Endothelial cell of umbilical vein (primary cell): ENCODE measurements around a stretch of chr7.

DNA sequence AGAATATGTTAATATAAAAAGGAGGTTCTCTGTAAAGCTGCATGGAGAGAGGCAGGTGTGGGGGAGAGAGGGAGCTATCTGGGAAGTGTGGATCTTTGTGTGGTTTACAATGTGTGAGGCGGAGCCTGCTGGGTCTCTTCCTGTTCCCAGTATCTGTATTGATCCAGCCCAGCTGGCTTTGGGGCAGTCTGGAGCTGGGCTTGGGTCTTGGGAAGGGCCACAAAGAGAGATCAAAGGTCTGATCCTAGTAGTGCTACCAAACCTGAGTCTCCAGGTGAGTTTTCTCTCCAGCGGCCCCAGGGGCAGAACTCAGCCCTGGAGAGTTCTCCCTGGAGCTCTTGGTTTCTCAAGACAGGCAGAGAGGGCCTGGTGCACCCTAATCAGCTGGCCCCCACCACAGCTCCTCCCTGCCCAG lies 3.5 kb upstream of the MNX1 start:
- PRO-cap = no peak
CAGE:
- cytosol, long polyA minus RNA = no peak
- cytosol, long polyA plus RNA = no peak
- long polyA plus RNA = no peak
- nucleus, long polyA minus RNA = no peak
- nucleus, long polyA plus RNA = no peak

DNA sequence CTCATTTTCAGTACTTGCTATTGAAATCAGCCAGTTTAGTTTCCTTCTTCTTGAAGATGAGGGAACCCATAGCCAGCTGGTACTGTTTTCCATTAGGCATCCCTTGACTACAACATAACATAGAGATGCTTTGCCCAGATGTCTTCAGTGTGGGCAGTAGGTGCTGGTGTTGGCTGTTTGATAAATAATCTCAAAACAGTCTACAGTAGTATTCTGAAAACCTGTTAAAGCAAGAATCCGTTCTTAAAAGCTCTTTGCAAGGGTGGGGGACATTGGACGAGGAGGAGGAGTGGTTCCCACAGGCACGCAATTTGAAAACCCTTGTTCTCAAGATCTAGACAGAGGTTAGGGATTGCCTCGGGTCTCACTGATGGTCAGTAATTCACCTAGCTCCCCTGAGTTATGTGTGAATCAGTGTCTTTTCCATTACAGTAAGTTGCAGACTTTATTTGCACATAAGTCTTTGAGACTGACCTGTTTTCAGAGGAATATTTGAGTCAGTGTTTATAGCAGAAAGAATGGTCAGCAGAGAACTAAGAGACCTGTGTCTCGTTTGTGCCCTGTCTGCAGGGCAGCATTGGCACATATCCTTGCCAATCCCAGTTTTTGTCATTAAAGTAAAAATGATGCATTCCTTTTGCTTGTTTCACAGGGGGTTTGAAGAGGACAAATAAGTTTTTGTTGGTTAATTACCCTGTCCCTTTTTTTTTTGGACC lies 66.1 kb downstream of the UBE3C start:
- PRO-cap = no peak
CAGE:
- cytosol, long polyA minus RNA = no peak
- cytosol, long polyA plus RNA = no peak
- long polyA plus RNA = no peak
- nucleus, long polyA minus RNA = no peak
- nucleus, long polyA plus RNA = no peak

DNA sequence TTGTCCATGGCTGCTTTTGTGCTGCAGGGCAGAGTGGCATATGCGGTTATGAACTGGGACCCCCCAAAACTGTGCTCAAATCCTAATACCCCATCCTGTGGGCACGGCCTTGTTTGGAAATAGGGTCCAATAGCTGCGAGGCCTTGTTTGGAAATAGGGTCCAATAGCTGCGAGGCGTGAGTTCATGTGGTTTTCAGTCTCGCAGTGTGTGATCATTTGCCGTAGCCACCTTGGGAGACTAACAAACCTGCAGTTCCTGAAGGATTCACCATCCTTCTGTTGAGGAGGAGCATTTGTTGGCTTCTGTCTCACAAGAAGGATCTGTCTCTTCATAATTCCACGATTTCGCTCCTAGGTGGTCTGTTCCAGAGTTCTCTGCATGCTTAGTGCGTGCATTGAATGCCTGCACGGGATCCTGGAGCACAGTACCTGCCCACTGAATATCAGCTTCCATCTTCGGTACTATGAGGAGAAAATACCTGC lies 89.0 kb upstream of the DNAJB6 start:
- PRO-cap = no peak
CAGE:
- cytosol, long polyA minus RNA = no peak
- cytosol, long polyA plus RNA = no peak
- long polyA plus RNA = no peak
- nucleus, long polyA minus RNA = no peak
- nucleus, long polyA plus RNA = no peak

GRCh38 chr7:157278932-157280321 lies 57.4 kb upstream of the DNAJB6 start:
- PRO-cap = bidirectional peak, plus-strand start at chr7:157279241, minus-strand start at chr7:157279452; bidirectional peak, plus-strand start at chr7:157279591, minus-strand start at chr7:157279726; unidirectional peak, minus-strand start at chr7:157279937
CAGE:
- cytosol, long polyA minus RNA = no peak
- cytosol, long polyA plus RNA = no peak
- long polyA plus RNA = no peak
- nucleus, long polyA minus RNA = no peak
- nucleus, long polyA plus RNA = no peak

GRCh38 chr7:157337816-157338510 lies 1.2 kb downstream of the DNAJB6 start:
- PRO-cap = unidirectional peak, minus-strand start at chr7:157338022
CAGE:
- cytosol, long polyA minus RNA = no peak
- cytosol, long polyA plus RNA = no peak
- long polyA plus RNA = no peak
- nucleus, long polyA minus RNA = no peak
- nucleus, long polyA plus RNA = no peak

GRCh38 chr7:157375007-157375431 lies 38.2 kb downstream of the DNAJB6 start:
- PRO-cap = no peak
CAGE:
- cytosol, long polyA minus RNA = no peak
- cytosol, long polyA plus RNA = no peak
- long polyA plus RNA = no peak
- nucleus, long polyA minus RNA = no peak
- nucleus, long polyA plus RNA = no peak

GRCh38 chr7:157377265-157377602 lies 40.4 kb downstream of the DNAJB6 start:
- PRO-cap = no peak
CAGE:
- cytosol, long polyA minus RNA = no peak
- cytosol, long polyA plus RNA = no peak
- long polyA plus RNA = no peak
- nucleus, long polyA minus RNA = no peak
- nucleus, long polyA plus RNA = no peak

DNA sequence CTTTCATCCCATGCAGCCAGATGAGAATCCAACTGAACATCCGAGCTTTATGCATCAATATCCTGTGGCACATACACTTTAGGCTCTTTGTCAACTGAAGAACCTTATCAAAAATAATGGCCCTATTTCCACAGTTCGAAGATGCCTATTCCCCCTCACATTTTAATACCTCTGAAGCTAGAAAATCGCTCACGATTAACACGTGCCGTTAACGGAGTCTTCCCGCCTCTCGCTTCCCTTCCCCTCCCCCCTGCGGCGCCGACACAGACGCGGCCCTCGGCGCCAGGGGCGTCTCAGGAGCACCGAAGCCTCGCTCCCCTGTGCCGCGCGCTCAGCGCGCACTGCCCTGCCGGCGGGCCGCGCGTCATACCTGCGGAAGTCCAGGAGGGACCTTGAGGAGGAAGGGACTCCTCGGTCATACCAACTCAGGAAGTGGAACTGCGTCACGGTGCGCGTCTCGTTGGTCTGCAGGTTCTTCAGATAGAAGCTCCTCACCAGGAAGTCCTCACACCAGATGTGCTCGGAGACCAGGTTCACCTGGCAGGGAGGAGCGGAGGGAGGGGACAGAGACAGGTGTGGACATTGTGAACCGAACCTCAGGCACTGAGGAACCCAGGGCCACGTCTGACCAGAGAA lies 239.6 kb downstream of the DNAJB6 start:
- PRO-cap = no peak
CAGE:
- cytosol, long polyA minus RNA = no peak
- cytosol, long polyA plus RNA = no peak
- long polyA plus RNA = no peak
- nucleus, long polyA minus RNA = no peak
- nucleus, long polyA plus RNA = no peak

DNA sequence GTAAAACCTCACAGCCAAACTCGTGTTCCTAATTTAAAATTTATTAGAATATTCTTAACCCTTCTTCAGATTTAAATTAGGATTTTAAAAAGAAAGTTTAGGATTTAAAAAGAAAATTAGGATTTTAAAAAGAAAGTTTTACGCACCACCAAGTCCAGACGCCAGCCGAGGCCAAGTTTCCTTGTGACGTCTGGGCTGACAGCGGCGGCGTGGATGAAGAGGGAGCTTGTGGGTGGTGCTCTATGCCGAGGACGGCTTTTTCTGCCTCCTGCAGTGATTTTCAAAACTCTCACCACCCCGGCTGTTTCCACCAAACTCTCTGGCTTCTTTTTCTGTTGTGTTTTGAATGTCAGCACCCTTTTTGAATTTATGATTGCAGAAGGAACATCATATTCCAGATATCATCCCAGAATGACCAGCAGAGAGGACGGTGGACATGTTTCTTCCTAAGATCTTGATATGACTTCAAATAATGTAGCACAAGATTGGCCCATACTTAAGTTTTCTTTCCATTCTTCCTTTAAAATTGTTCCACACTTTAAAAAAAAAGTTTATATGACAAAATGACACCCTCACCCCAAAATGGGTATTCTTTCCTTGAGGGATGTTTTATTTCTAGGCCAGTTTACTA lies 253.0 kb downstream of the DNAJB6 start:
- PRO-cap = no peak
CAGE:
- cytosol, long polyA minus RNA = no peak
- cytosol, long polyA plus RNA = no peak
- long polyA plus RNA = no peak
- nucleus, long polyA minus RNA = no peak
- nucleus, long polyA plus RNA = no peak

DNA sequence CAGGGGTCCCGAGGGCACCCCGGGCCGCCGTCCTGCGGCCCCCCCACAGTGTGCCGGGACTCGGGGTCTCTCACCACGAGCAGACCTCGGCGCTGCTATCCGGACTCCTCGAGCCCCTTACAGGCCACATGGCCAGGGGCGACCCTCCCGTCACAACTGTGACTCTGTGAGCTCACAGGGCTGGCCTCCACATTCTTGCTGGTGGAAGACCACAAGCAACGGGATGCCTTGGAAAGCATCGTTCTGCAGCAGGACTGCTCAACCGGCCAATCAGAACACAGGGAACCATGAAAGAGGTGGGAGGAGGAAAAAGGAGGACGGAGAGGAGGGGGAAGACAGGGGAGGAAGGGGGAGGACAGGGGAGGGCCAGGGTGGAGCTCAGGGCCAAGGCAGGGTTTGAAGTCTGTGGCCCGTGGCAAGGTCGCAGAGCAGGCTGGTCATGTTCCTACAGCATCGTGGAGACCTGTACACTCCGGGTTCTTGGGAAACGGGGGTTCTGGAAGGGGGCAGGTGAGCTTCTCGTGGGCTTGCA lies 277.1 kb downstream of the DNAJB6 start:
- PRO-cap = no peak
CAGE:
- cytosol, long polyA minus RNA = no peak
- cytosol, long polyA plus RNA = no peak
- long polyA plus RNA = no peak
- nucleus, long polyA minus RNA = no peak
- nucleus, long polyA plus RNA = no peak

- PRO-cap = no peak
CAGE:
- cytosol, long polyA minus RNA = no peak
- cytosol, long polyA plus RNA = no peak
- long polyA plus RNA = no peak
- nucleus, long polyA minus RNA = no peak
- nucleus, long polyA plus RNA = no peak
These were observed 569.2 kb downstream of the DNAJB6 start for GRCh38 chr7:157906018-157906400.

- PRO-cap = no peak
CAGE:
- cytosol, long polyA minus RNA = no peak
- cytosol, long polyA plus RNA = no peak
- long polyA plus RNA = no peak
- nucleus, long polyA minus RNA = no peak
- nucleus, long polyA plus RNA = no peak
These were observed 330.6 kb downstream of the PTPRN2 start for GRCh38 chr7:158257025-158257349.

DNA sequence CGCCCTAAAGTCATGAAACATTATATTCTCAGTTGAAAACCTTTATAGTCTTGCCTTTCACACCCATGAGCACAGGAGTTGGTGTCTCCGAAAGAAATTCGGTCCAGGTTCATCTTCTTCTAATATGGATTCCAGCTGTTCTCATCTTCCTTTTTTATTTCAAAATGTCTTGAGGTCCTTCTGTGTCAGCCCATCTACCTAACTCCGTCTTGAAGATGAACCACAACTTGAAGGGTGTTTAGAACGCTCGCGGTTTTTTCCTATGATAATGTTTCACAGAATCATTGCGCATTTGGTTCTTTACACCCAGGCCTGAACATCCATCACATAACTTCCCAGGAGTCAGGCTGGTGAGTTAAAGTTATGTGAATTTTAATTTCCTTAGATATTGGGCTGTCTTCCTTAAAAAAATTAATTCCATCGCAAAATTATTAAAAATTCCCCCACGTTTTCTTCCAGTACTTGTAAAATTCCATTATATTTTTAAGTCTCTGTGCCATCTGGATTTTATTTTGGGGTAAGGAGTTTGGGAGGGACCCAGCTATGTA lies 136.1 kb downstream of the PTPRN2 start:
- PRO-cap = no peak
CAGE:
- cytosol, long polyA minus RNA = no peak
- cytosol, long polyA plus RNA = no peak
- long polyA plus RNA = no peak
- nucleus, long polyA minus RNA = no peak
- nucleus, long polyA plus RNA = no peak

GRCh38 chr7:158767346-158767842 lies 61.9 kb downstream of the ESYT2 start:
- PRO-cap = no peak
CAGE:
- cytosol, long polyA minus RNA = no peak
- cytosol, long polyA plus RNA = no peak
- long polyA plus RNA = no peak
- nucleus, long polyA minus RNA = no peak
- nucleus, long polyA plus RNA = no peak

GRCh38 chr7:158775526-158776248 lies 53.6 kb downstream of the ESYT2 start:
- PRO-cap = no peak
CAGE:
- cytosol, long polyA minus RNA = no peak
- cytosol, long polyA plus RNA = no peak
- long polyA plus RNA = no peak
- nucleus, long polyA minus RNA = no peak
- nucleus, long polyA plus RNA = no peak

- PRO-cap = no peak
CAGE:
- cytosol, long polyA minus RNA = no peak
- cytosol, long polyA plus RNA = no peak
- long polyA plus RNA = no peak
- nucleus, long polyA minus RNA = no peak
- nucleus, long polyA plus RNA = no peak
These were observed 50.6 kb downstream of the ESYT2 start for GRCh38 chr7:158778525-158779254.

- PRO-cap = no peak
CAGE:
- cytosol, long polyA minus RNA = no peak
- cytosol, long polyA plus RNA = no peak
- long polyA plus RNA = no peak
- nucleus, long polyA minus RNA = no peak
- nucleus, long polyA plus RNA = no peak
These were observed 43.5 kb downstream of the ESYT2 start for GRCh38 chr7:158785769-158786339.

DNA sequence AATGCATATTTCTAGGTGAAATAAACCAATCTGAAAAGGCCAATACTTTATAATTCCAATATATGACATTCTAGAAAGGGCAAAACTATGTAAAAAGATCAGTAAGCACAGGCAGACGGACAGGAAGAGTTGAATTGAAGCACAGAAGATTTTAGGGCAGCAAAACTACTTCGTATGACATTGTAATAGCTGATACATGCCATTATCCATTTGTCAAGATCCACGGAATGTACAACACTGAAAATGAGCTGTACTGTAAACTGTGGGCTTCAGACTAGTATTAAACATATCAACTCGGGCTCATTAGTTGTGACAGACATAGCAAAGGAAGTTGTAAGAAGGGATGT lies 16.2 kb downstream of the ESYT2 start:
- PRO-cap = no peak
CAGE:
- cytosol, long polyA minus RNA = no peak
- cytosol, long polyA plus RNA = no peak
- long polyA plus RNA = no peak
- nucleus, long polyA minus RNA = no peak
- nucleus, long polyA plus RNA = no peak

DNA sequence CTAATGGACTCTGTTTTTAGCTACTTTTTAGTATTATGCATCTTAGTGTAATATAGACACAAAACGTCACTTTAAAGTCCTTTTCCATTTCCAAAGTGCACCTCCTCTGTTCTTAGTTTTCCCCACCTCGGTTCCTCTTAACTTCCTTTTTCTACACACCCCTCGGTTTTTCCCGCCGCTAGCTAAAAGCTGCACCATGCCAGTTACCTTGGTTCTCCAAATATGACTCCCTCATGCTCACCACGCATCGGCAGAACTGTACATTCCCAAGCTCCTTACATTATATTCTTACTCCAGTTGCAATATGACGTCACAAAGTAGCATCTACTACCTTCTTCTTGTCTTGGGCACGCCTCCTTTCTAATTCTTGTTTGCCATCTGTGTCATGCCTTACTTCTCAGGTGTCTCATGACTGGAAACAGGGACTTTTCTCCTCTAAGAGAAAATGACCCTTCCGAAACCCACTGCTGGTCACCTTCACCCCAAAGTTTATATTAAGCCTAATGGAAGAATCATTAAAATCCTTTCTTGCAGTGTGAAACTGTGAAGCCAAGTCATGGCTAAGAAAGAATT lies 1.9 kb downstream of the ESYT2 start:
- PRO-cap = no peak
CAGE:
- cytosol, long polyA minus RNA = no peak
- cytosol, long polyA plus RNA = no peak
- long polyA plus RNA = no peak
- nucleus, long polyA minus RNA = no peak
- nucleus, long polyA plus RNA = no peak

DNA sequence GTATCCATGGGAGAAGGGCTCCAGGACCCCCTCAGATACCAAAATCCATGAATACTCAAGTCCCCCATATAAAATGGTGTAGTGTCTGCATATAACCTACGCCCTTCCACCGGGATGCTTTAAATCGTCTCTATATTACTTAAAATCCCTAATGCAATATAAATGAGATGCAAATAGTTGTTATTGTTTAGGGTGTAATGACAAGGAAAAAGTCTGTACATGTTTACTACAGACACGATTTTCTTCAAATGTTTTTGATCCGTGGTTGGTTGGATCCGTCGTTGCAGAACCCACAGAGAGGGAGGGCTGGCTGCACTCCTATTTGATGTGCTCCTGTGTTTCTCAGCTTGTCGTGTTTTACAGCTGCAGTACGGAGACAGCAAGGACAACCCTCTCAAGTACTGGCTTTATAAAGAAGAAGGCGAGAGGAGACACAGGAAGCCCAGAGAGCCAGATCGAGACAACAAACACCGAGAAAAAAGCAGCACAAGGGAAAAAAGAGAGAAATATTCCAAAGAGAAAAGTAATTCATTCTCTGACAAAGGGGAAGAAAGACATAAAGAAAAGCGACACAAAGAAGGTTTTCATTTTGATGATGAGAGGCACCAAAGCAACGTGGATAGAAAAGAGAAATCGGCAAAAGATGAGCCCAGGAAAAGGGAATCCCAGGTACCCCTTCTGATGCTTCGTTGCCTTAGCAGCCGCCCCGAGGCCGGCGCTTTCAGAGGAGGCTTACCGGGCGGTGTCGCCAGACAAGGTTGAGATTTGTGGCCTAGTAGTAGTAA lies 23.2 kb downstream of the DYNC2I1 start:
- PRO-cap = no peak
CAGE:
- cytosol, long polyA minus RNA = start-site peak on the plus strand centred at position 501 of the sequence, 236 bp wide, 6 reads
- cytosol, long polyA plus RNA = no peak
- long polyA plus RNA = start-site peak on the plus strand centred at position 517 of the sequence, 288 bp wide, 13 and 16 reads in 2 replicates
- nucleus, long polyA minus RNA = no peak
- nucleus, long polyA plus RNA = no peak